ENCODE measurements around a stretch of chr6.

DNA sequence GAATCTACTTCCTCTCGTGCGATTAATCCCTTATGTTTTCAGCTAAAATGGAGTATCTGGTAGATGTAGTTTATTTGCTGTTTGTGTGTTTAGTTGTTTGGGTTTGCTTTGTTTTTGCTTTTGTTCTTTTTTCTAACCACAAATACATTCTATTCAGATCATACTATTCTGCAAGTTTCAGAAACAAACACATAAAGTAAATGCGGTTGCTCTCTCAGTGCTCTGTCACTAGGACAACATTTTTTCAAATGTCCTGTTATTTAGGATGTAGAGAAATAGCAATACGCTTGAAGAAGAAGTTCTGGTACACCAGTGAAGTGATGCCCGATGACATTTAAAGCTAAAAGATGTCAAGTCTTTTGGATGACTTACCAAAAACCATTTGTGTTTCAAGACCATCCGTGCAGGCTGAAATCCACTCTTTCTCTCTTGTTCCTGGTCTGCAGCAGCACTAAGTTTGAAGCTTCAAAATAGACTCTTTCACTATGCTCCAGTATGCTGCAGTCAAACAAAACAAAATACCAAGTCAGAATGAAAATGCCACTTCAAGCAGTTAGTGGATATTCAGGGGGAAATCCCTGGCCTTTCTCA, 103.8 kb downstream of the ATXN1 start:
- PRO-cap = no peak

GRCh38 chr6:16697583-16698337, 63.5 kb downstream of the ATXN1 start:
- PRO-cap = no peak

DNA sequence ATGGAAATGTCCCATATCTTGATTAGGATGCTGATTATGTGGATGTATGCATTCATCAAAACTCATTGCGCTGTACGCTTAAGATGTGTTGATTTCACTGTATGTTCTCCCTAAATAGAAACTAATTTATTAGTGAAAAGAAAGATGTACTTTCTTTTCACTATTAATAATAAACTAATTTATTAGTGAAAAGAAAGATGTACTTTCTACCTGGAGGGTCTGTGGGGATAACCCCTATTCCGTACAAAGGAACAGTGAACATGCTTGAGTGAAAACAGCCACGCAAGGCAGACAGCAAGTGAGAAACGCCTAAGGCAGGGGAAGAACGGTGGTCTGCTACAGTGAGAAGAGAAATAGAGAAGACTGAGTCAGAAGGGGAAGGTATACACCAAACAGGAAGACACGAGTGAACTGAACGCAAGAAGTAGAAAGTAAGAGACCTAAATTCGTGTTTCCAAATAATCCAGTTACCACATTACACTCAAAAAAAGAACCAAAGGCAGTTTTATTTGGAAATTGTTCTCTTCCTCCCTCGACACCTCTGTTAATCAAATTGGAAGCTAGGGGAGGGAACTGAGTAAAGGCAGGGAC, 49.1 kb downstream of the ATXN1 start:
- PRO-cap = unidirectional peak, plus-strand start at position 301 of the sequence

GRCh38 chr6:16722394-16723226, 38.6 kb downstream of the ATXN1 start:
- PRO-cap = no peak

- PRO-cap = unidirectional peak, plus-strand start at chr6:16759295
Measured at GRCh38 chr6:16758931-16759566, 2.2 kb downstream of the ATXN1 start.

GRCh38 chr6:16760696-16760945, 639 bp downstream of the ATXN1 start:
- PRO-cap = bidirectional peak, plus-strand start at chr6:16760883, minus-strand start at chr6:16760837

DNA sequence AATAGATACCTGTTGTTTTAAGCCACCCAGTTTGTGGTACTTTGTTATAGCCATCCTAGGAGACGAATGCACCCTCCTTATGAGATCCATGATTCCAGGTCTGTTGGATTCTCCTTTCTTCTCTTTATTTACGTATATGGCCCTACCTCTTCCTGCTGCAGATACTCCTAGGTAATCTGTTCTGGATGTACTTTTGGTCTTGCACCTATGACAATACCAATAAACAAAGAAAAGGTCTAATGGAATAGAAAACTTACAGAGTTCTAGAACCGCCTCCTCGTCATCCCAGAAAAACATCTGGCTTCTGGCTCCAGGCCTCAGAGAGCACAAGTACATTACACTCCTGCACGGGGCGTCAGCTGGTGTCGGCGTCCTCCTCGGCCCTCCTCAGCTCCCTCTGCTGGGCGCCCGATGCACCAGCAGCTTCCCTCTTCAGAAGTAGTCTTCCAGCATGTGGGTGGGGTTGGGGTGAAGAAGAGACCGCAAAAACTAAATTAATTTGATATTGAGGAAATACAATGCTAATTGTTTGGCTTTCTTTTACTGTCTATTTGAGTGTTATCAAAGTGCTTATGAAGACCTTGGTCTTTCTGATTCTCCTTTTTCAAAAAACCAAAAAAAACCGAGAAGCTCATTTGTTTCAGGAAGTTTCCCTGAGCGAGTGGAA, 9.6 kb upstream of the ATXN1 start:
- PRO-cap = no peak

- PRO-cap = no peak
Measured at GRCh38 chr6:16999312-16999888, 102.5 kb upstream of the STMND1 start.

- PRO-cap = no peak
Measured at GRCh38 chr6:17167349-17167685, 65.5 kb downstream of the STMND1 start.

DNA sequence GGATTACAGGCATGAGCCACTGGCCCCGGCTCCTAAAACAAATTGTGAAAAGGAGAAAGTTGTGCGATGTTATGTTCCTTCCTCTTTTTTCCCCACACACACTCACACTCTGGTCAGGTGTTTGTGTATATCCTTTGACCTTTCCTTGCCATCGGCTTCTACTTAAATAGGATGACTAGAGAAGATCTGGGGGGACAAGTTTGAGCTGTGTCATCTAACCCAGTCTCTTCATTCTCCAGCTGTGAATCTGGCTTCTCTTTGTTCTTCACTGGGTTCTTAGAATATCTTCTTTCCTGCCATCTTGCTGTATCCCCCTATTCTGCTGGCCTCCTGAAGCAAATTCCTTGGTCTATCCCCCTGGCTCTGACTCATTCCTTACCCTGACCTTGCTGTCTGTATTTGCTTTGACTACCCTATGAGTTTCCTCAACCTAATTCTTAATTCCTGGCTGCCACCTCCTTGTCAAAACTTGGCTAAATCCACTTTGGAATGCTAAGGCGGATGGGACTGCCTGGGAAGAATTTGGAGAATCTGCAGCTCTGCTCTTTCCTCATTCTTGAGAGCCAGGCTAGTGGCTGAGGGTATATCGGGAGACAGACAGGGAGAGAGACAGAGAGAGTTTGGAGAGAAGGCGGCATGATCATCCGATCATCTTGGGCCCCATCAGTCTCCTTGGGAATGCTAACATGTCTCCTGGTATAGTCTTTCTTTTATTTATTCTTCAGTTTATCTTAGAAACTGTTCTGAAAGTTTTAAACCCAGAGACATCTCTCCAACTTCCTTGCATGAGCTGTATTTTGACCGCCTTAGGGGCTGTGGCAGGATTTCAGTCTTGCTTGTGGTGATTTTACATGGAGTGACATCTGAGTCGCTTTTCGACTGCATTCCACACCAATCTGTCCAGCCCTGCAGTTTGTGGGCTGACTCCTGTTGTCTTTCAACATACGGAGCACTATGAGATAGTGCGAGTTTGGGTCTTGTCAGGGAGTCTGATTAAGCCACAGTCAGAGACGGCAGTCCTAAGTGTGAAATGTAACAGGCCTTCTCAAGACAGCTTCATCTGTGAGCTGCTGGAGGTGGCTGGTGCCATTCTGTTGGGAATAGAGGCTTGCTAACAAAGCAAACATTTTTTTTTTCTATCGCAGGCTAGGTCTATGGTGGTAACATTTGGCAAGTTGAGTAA, 24.5 kb downstream of the CAP2 start:
- PRO-cap = unidirectional peak, plus-strand start at position 612 of the sequence

DNA sequence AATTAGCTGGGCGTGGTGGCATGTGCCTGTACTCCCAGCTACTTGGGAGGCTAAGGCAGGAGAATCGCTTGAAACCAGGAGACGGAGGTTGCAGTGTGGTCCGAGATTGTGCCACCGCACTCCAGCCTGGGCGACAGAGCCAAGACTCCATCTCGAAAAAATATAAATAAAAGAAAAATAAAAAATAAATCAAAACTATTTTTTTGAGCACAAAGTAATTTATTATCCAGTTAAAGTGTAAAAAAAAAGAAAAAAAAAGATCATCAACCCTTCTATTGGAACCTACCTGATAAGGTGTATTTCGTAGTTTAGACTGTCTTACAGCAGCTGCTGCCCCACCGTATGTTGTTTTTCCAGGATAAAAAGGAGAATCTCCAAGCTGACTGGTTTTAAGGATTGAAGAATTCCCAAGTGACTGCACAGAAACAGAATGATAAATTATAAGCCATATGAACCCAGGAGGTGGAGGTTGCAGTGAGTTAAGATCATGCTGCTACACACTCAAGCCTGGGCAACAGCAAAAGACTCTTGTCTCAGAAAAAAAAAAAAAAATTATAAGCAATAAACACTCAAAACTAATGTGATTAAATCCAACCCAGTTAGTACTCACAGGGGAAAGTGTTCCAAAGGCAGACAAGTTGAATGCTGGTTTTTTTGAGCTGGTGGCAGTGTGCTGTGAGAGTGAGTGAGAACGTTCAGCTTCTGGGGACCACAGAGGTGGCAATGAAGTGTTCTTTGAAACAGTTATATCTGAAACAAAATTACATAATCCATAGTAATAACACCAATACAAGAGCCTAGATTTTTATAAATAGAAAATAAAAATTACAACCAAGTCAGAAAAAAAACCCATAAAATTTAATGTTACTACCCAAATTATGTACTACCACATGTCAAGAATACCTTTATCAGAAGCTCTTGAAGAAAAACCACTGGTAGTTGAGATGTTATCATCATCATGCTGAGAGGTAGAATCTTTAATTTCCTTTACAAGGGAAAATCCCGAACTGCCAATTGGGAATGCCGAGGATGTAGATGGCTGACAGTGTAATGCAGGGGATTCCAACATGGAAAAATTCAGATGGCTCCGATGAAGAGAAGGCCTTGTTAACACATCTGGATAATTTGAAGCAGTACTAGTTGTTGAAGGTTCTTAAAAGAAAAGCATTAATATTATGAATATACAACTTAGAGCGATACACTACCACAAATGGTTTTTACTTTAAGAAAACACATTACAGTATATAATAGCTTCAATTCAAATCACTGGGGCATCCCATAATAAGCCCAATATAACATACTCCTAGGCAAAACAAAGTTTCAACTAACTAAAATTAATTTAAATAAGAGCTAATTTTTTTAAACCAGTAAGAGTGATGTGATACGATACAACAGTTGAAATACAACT, 31.6 kb downstream of the NUP153 start:
- PRO-cap = no peak

DNA sequence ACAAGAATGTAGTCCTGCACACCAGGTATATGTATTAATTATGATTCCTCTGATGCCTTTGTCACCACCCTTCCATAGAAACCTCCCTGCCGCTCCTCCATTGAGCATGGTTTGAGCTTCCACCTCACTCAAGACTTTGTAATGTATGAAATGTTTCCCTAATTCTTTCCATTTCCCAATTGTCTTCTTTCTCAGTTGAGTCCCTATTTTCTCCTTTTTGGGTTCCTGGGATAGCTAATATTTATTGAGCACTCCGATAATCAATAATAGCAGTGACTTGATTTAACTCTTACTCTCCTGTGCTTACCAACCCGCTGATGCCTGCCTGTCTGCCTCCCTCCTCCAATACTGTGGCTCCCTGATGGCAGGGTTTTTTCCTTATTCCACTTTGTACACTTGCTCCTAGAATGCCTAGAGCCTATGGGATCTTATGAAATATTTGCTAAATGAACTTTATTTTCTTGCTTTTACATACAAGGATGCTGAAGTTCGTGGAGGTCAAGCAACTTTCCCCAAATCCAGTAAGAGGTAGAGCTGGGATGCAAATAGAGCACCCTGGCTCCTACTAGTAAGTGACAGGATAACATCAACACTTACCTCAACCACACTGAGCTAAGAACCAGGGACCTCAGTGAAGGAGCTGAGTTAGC, 136.8 kb downstream of the KIF13A start:
- PRO-cap = no peak

- PRO-cap = no peak
Measured at GRCh38 chr6:17851823-17852185, 135.6 kb downstream of the KIF13A start.

DNA sequence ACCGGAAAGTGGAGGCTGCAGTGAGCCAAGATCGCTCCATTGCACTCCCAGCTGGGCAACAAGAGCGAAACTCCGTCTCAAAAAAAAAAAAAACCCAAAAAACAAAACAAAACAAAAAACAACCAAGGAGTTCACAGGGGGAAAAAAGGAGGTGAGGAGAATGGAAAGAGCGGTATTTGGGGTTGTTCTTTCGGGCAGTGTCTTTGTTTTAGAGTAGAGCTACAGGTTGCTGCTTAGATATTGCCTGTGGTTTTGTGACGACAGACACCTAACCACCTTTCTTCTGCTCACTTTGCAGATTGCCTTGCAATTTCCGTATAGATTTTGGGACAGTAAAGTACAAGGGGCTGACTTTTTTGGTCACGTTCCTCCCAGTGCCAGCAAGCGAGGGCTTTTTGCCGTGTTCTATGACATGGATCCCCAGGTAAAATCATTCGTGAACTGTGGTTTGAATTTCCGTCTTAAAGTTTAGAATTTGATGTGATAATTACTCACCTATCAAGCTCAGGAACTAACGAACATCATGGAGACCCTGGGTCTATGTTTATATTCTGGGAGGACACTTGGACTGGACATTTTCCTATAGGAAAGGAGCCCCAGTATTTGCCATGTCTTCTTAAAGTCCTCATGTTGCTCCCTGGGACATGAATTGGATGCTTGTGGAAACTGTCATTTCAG, 50.8 kb downstream of the DEK start:
- PRO-cap = no peak

GRCh38 chr6:18263777-18264082, 600 bp downstream of the DEK start:
- PRO-cap = no peak

GRCh38 chr6:18341045-18341560, 46.0 kb upstream of the RNF144B start:
- PRO-cap = no peak

DNA sequence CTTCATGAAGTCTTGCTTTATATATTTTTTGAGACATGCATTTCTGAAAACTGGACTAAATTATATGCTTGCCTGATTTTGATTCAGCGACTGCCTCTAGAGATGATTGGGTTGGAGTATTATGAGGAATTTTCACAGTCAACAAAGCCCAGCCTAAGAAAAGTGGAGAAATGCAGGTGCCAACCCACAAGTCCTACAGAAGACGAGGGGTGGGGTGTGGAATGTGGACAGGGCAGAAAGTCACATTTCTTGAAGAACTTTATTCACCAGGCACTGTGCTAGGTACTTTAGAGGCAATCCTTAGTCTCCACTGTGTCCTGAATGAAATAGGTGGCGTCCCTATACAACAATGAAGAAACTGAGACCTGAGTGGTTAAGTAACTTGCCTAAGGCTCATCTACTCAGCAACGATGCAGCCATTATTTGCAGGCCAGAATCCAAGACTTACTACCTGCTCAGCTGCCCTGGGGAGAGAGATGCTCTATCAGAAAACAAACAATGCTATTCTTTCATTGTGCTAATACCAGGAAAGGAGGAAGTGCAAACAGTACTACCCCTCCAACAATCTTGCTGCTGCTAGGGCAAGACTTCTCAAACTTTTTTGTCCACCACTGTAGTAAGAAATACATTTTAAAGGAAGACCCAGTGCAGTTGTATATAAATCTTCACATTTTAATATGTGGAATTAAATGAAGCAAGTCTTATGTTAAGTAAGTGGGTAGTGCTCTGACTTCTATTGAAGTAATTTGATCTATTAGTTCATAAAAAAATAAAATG, 106.4 kb downstream of the RNF144B start:
- PRO-cap = no peak

GRCh38 chr6:19153396-19153902, 683.7 kb upstream of the ID4 start:
- PRO-cap = no peak

DNA sequence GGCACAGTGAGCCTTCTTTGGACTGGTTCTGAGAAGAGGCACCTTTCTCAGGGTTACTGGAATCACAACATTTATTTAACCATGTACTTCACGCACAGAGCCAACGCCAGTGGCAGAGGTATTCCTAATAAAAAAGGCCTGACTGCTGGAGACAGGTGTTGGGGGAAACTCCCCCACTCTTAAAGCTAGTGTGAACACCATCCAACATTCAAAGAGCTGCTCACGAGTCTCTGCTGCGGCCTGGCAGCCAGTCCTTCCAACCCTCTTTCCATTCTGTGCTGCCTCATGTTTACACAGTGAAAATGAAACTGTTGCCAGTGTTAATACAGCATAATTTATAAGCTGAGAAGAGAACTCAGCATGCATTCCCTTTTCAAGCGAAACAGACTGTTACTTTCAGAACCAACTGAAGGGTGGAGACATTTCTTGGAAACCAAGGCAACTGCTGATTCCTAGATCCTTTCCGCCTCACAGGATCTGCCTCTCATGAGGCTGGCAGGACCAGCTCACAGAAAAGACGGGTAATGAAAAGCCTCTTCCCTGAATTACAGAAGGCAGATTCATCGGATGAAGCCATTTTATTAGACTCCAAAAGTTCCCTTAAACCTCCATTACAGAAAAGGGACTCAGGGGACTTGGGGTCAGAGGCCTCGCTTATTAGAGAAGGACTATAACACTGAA, 533.8 kb upstream of the ID4 start:
- PRO-cap = no peak

GRCh38 chr6:19690498-19690800, 146.7 kb upstream of the ID4 start:
- PRO-cap = no peak

All from paraaortic lymph node (tissue), 1 donor.